Spleen (tissue), 7 donors: ENCODE results near the gene EIF2AK3.

GRCh38 chr2:87517453-87517822 is 230.4 kb upstream of the PLGLB2 start:
- PRO-cap, 4 experiments: peak in 3 of 4 experiments; most common minus-strand start chr2:87517603 (in 3)
- RAMPAGE, long total RNA, 4 experiments: no peak in any of the 4 experiments

GRCh38 chr2:87662234-87662713 is 85.6 kb upstream of the PLGLB2 start:
- PRO-cap, 4 experiments: no peak in any of the 4 experiments
- RAMPAGE, long total RNA, 4 experiments: no peak in any of the 4 experiments

DNA sequence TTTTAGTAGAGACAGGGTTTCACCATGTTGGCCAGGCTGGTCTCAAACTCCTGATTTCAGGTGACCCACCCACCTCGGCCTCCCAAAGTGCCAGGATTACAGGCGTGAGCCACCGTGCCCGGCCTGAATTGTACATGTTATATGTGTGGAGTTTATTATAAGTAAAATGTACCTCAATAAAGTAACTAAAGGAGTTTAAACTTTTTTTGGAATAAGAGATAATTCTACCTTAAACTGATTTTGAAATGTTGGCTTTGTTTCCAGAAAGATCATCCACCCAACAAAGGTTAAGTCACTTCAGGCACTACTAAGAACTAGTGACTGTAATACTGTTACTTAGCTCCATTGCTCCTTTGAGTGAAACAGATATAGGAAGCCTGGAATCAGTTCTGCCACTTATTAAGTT is 9.7 kb downstream of the KRCC1 start:
- PRO-cap, 4 experiments: peak in 3 of 4 experiments; most common minus-strand start position 286 of the sequence (in 3)
- RAMPAGE, long total RNA, 4 experiments: no peak in any of the 4 experiments

DNA sequence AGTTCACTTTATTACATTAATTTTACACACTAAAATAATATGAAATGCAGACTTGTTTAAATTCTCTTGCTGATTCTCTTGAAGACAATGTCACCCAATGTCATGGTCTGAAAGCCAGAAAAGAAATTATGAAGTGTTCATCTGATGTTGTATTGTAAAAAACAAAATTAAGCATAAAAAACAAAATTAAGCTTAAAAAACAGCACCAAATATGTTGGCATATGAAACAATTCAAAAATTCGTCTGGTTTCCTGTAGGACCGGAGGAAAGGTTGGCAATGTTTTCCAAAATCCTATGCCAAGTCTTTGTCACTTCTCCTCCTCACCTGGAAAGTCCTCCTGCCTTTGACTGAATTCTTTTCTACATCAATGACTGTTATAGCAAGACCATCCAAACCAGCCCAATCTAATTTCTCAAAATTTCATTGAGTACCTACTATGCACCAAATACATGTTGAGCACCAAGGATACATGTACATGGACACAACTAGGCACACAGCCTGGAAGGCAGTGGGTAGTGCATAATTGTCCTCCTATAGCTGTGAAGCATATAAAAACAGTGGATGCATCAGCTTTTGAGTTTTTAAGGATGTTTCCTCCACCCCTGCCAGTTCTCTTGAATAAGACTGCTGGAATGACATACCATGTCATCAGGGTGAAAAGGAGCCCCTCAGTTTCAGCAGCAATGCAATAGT is 4.7 kb downstream of the FABP1 start:
- PRO-cap, 4 experiments: no peak in any of the 4 experiments
- RAMPAGE, long total RNA, 4 experiments: no peak in any of the 4 experiments

DNA sequence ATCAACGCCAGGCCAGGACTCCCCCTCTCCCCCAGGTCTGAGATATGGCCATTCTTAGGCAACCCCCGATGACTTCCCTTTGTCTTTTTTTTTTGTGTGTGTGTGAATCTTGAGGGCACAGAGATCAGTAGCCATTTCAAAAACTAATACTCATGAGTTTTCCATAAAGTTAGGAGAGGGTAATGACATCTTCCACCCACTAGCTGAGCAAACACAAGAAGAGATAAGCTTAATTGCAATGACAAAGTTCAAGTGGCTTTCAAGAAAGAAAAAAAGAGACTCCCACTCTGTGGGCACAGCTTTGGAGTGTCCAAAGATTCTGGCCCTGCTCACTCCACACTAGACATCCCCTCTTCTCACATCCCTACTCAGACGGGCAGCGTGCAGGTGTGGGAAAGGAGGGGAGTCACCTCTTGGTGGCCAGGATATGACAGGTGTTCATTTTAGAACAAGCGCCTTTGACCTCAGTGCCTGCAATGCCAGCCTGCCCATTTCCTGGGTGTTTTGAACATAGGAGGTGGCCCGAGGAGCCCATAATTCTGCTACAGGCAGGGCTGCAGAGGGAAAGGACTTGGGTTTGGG is 3.7 kb upstream of the FABP1 start:
- PRO-cap, 4 experiments: no peak in any of the 4 experiments
- RAMPAGE, long total RNA, 4 experiments: no peak in any of the 4 experiments

DNA sequence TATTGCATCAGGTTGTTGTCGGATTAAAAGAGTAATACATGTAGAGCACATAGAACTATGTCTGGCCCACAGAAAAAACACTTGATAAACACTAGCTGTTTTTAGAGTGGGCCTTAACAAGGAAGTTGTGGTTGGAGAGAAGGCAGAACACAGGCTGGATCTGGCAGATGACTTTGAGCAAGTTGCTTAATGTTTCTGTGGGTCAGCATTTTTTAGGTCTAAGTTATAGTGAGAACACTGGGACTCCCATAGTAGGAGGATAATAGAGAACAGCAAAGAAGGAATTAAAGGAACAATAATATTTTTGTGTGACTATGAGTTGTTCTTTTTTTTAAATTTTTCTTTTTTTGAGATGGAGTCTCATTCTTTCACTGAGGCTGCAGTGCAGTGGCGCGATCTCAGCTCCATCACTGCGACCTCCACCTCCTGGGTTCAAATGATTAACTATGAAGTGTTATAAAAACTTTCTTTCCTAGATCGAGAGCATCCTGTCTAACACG is 111.8 kb downstream of the THNSL2 start:
- PRO-cap, 4 experiments: peak in 1 of 4 experiments; most common plus-strand start position 249 of the sequence (in 1)
- RAMPAGE, long total RNA, 4 experiments: no peak in any of the 4 experiments

- PRO-cap, 4 experiments: no peak in any of the 4 experiments
- RAMPAGE, long total RNA, 4 experiments: no peak in any of the 4 experiments
These were observed 31.9 kb downstream of the EIF2AK3 start for GRCh38 chr2:88595225-88595808.

DNA sequence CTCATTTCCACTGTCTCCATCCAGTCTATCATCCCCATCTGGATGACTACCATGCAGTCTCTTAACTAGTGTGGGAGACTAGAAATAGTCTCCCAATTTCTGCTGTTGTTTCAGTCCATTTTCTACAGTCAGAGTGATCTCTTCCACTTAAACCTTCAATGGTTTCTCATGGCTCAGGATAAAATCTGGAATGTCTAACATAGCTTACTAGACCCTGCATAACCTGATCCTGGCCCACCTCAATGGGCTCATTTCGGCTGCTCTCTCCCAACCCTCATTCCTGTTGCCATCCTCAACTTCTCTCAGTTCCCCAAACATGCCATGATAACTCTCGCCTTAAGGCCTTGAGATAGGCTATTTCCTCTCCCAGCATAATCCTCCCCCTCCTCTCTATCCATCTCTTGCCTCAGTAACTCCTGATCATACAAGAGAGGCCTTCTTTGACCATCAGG is 23.2 kb downstream of the EIF2AK3 start:
- PRO-cap, 4 experiments: no peak in any of the 4 experiments
- RAMPAGE, long total RNA, 4 experiments: no peak in any of the 4 experiments

DNA sequence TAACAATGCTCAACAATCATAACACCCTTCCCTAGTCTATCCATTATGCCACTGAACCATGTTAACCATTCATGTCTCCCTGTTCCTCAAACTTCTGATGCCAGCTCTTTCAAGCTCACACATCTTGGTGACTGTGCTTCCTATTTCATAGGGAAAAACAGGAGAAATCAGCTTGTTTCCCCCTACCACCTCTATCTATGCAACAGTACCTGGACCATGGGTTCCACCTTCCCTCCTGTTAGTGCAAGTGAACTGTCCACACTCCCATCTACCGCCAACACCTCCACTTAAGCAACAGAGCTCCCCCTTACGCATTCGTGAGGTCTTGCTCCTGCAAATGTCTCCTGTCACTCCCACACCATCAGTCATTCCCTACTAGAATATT is 12.3 kb downstream of the EIF2AK3 start:
- PRO-cap, 4 experiments: no peak in any of the 4 experiments
- RAMPAGE, long total RNA, 4 experiments: no peak in any of the 4 experiments

DNA sequence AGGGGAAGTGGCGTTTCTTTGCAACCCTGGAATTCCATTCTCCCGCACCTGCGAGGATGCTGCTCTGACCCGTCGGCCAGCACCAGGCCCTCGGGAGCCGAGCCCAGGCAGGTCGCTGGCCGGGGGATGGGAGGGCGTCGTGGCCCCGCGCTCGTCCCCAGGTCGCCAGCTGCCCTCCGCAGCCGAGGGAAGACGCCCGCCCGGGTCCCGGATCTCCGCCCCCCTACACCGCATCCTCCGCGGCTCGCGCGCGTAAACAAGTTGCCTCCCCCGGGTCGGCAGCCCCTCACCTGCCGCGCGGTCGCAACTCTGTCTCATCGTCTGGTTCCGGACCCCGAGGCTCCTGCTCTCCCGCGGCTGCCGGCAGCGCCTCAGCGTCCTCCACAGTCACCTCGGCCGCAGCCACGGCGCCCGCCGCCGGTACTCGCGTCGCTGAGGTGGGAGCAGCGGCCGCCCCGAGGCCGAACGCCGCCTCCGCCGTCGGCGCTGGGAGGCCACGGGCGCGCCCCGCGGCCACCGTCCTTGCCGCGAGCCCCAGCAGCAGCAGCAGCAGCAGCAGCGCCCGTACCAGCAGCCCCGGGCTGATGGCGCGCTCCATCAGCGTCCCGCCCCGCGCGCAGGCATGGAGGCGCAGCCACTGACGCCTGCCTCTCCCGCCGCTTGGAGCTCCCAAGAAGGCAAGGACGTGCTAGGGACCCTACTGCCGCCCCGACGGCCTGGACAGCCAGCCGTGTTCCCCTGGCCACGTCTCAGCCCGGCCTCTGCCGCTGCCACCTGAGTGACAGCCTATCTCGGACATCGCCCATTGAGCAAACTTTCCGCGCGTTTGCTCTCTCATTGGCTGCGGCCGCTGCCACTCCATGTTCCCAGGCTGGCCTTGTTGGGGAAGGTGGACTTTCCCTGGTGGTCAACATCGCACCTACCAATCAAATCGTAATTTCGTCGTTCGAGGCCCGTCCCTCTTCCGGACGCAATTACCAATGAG is at the start of gene EIF2AK3:
TSS of gene EIF2AK3 (minus strand) at position 788 of the 985 bp plus-strand sequence.
- PRO-cap, 4 experiments: peak in 4 of 4 experiments; most common plus-strand start position 259 of the sequence (in 3); most common minus-strand start position 187 of the sequence (in 2)
- RAMPAGE, long total RNA, 4 experiments: no peak in any of the 4 experiments

GRCh38 chr2:88754755-88755399 is 63.4 kb downstream of the RPIA start:
- PRO-cap, 4 experiments: no peak in any of the 4 experiments
- RAMPAGE, long total RNA, 4 experiments: no peak in any of the 4 experiments

DNA sequence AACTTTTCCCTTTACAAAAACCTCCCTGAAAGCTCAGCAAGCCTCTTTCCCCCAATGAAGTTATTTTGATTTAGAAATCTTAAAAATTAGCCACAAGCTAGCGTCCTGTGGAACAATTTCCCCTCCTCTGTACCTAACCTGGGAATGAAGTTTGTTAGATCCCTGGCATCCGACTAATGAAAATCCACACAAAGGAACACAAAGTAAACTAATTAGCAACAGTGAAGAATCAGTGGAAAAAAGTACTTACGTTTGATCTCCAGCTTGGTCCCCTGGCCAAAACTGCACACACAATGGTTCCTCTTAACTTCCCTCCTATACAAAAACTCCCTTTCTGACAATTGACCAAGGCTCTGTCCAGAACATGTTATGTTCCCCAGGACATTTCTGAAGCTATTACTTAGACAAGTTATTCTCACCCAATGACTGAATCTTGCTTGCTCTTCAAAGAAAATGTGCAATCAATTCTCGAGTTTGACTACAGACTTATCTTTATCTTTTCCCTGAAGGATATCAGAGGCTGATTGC is 169.9 kb downstream of the RPIA start:
- PRO-cap, 4 experiments: no peak in any of the 4 experiments
- RAMPAGE, long total RNA, 4 experiments: no peak in any of the 4 experiments

- PRO-cap, 4 experiments: no peak in any of the 4 experiments
- RAMPAGE, long total RNA, 4 experiments: no peak in any of the 4 experiments
These were observed 170.4 kb downstream of the RPIA start for GRCh38 chr2:88861803-88862295.

DNA sequence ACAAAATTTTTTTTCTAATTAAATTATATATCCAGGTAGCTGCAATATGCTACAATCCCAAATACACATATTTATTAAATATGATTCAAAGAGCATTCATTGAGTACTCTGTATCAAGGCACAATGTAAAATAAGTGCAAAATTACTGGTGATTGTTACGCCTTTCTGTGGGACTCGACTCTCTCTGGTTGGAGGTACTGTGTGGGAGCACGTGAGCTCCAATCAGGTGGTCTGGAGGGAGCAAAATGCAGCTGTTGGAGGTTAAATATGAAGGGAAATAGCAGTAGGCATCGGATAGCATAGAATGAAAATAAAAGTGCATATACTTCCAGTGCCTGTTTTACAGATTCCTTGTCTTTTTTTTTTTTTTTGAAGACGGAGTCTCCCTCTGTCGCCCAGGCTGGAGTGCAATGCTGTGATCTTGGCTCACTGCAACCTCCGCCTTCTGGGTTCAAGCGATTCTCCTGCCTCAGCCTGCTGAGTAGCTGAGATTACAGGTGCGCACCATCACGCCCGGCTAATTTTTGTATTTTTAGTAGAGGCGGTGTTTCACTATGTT is 178.1 kb downstream of the RPIA start:
- PRO-cap, 4 experiments: peak in 1 of 4 experiments; most common plus-strand start position 270 of the sequence (in 1); most common minus-strand start position 167 of the sequence (in 1)
- RAMPAGE, long total RNA, 4 experiments: no peak in any of the 4 experiments

DNA sequence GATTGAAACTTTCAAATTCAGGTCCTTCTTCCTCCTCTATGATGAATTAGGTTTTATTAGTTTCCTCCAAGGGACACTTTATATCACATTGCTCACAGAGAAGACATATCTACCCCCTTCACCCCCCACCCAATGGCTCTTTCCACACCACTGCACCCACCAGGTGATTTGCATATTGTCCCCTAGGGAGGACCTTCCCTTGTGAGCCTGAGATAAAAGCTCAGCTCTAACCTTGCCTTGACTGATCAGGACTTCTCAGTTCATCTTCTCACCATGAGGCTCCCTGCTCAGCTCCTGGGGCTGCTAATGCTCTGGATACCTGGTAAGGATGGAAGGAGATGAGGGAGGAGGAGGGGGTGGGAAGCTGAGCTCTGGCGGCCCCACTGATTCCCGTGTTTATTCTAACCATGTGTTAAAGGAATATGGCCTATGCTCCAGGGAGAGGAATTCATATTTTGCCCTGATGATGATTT is 1255.8 kb downstream of the RPIA start:
- PRO-cap, 4 experiments: no peak in any of the 4 experiments
- RAMPAGE, long total RNA, 4 experiments: start-site peak on the plus strand in 3 of 4 experiments, centred at positions 242 to 245 of the sequence, 38 to 242 reads per replicate

- PRO-cap, 4 experiments: no peak in any of the 4 experiments
- RAMPAGE, long total RNA, 4 experiments: no peak in any of the 4 experiments
These were observed 384.0 kb upstream of the AQP7B start for GRCh38 chr2:94203087-94203580.

DNA sequence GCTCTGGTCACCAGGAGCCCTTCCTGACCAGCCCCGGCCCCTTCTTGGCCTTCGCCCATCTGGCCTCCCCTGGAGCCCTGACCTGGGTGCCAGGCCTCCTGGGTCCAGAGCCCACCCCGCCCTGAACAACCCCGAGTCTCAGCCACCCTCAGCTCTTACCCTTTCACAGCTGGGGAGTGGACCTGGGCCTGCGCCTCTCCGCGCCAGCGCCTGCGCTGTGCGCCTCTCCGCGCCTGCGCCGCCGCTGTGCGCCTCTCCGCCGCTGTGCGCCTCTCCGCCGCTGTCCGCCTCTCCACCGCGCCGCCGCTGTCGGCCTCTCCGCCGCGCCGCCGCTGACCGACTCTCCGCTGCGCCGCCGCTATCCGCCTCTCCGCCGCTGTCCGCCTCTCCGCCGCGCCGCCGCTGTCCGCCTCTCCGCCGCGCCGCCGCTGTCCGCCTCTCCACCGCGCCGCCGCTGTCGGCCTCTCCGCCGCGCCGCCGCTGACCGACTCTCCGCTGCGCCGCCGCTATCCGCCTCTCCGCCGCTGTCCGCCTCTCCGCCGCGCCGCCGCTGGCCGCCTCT is 378.9 kb upstream of the AQP7B start:
- PRO-cap, 4 experiments: peak in 1 of 4 experiments; most common plus-strand start position 265 of the sequence (in 1); most common minus-strand start position 197 of the sequence (in 1)
- RAMPAGE, long total RNA, 4 experiments: start-site peak on the minus strand in 4 of 4 experiments, centred at positions 180 to 207 of the sequence, 16 to 66 reads per replicate

GRCh38 chr2:94576194-94577000 is 10.7 kb upstream of the AQP7B start:
- PRO-cap, 4 experiments: peak in 1 of 4 experiments; most common plus-strand start chr2:94576772 (in 1)
- RAMPAGE, long total RNA, 4 experiments: no peak in any of the 4 experiments

GRCh38 chr2:95007728-95008237 is 17.7 kb upstream of the MAL start:
- PRO-cap, 4 experiments: no peak in any of the 4 experiments
- RAMPAGE, long total RNA, 4 experiments: no peak in any of the 4 experiments

DNA sequence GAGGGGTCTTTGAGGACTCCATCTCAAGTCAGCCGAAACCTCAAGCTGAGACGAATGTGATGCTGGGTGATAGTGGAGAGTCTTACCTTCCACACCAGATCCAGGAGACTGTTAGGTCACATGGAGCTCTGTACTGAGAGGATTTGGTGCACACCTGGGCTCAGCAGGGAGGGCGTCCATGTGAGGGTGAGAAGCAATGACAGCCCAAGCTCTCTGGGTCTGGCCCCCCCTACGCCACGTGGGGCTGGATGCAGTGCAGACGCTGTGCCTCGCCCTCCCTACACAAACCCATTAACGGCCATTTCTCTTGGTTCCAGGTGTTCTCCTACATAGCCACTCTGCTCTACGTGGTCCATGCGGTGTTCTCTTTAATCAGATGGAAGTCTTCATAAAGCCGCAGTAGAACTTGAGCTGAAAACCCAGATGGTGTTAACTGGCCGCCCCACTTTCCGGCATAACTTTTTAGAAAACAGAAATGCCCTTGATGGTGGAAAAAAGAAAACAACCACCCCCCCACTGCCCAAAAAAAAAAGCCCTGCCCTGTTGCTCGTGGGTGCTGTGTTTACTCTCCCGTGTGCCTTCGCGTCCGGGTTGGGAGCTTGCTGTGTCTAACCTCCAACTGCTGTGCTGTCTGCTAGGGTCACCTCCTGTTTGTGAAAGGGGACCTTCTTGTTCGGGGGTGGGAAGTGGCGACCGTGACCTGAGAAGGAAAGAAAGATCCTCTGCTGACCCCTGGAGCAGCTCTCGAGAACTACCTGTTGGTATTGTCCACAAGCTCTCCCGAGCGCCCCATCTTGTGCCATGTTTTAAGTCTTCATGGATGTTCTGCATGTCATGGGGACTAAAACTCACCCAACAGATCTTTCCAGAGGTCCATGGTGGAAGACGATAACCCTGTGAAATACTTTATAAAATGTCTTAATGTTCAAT is 27.8 kb downstream of the MAL start:
- PRO-cap, 4 experiments: no peak in any of the 4 experiments
- RAMPAGE, long total RNA, 4 experiments: no peak in any of the 4 experiments